HTERT-HM (cell line): ENCODE data around the genes GRIN2B, GUCY2C and STRAP.

DNA sequence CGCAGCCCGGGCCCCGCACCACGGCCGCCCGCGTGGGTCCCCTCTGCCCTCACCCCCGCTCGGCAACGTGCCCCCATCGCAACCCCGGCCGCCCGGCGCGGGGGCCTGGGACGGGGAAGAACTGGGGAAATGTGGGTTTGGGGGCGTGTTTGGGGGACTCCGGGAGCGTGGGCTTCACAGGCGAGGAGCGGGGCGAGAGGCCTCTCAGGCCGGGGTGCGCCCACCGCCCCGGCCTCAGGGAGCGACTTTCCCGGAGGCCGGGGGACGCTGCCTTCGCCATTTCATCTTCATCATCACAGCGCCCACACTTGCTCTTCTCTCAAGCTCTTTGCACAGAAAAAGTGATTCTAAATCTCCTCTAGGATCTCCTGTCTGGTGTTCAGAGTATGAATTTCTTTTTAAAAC is 7.2 kb downstream of the CDKN1B start:
- RRBS: 1% methylated on average over 22 of the region's 33 CpGs

DNA sequence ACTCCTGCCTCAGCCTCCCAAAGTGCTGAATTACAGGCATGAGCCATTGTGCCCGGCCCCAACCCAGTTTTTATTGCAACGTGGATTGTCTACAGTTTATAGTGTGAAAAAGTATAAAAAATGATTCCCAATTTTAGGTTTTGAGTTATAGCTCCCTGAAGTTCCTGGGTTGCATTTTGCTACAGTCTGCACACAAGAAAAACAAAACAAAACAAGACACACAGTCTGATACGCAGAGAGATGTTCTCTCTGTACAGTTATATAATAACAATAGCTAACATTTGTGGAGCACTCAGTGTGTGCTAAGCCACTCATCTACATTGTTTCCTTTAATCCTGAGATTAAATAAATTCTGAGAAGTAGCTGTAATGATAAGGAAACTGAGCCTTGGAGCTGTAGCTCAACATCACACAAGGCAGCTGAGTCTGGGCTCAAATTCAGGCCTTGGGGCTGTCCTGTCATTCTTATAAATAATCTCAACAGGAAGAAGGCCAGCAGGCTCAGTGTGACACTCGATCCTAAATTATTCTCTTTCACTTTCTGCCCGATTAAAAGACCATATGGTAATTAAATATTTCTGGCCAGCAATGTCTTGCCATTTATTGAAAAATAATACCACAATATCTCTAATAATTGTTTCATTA is 24.4 kb downstream of the CDKN1B start:
- RRBS: no CpG with 5 or more reads among the region's 5 CpGs

DNA sequence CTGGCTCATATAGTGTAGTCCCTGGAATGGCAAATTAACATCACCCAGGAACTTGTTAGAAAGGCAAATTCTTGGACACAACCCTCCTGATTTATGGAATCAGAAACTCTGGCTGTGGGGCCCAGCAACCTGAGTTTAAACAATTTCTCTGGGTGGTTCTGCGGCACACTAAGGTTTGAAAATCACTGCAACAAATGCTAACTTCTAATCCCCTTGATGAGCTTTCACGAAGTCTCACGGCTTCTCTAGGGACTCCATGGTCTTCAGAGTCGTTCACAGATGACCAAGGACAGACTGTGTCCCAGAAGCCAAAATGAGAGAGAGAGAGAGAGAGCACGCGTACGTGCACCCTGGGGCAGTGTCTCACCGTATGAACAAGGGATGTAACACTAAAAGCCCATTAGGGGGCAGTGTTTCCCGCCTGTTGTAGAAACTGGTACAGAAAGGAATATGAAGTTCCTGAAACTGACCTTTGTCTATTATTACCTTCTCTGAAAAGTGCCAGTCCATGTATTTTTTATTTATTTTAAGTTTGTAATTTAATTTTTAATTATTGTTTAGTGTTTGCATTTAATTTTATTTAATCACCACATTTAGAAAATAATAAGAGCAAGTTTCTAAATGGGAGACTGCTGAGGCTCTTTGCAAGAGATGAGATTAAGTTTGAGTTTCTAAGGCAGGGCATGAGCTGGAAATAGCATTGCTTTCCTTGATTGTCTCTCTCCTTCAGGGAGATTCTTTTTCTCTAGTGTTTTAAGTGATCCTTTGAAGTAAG is 3.3 kb downstream of the APOLD1 start:
- RRBS: no CpG with 5 or more reads among the region's 9 CpGs

DNA sequence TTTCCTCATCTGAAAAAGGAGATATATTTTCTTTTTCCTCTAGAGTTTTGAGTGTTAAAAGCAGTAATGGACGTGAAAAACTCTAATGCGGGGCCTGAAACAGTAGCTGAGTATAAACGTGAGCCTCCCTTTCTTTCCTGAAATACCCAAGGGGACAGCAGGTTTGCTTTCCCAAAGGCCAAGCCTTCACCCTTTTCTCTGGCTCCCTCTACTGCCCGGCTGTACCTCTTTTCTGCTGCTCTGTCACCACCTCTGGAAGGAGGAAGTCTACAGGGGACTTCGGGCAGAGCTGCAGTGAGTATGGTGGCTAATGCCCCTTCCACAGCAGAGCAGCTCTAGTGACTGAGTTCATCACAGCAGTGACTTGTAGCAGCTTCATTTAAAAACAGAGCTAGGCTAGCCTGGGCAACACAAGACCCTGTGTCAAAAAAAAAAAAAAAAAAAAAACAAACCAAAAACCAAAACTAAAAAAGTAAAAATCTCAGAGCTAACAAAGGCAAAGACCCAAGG is 23.7 kb upstream of the GPRC5D start:
- RRBS: no CpG with 5 or more reads among the region's 5 CpGs

- RRBS: no CpG with 5 or more reads among the region's 3 CpGs
Measured at GRCh38 chr12:13171766-13172249, 24.7 kb upstream of the EMP1 start.

DNA sequence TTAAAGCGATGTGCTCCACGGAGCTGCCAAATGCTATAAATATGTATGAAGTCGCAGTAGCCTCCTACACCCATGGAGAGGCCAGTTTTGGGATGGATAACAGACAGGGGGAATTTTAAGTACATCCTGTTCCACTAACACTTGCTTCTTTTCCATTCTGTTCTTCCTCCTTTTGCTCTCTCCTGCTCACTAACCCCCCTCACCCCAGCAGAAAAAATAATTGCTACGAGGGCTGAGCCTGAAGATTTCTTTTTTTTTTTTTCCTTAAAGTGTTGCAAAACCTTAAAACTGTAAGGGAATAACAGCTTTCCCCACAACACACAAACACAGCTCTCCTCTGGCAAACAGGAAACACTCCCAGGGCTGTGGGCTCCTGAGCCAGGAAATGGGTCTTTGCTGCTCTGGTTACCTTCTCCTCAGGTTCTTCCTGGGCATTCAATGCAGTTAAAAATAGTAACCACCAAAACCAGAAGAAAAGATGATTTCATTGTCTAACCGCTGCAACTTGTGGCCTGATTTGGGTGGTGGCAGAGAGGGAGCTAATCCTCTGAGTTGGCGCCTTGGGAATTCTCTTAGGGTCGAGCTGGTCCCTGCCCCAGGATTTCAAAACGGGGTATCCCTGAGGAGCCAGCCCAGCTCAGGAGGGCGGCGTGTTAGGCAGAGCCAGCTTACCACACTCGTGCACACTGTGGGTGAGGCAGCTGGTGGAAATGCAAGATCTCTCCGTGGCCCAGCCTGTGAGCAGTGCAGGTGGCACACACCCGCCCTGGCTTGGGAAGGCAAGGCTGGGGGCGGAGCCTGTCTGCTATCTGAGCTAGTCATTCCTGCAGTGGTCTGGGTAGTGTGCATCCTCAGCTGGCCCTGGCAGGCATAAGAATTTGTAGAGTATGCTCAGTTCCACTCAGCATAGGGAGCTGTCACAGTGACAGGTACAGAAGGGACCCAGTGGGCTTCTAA is 17.1 kb upstream of the EMP1 start:
- RRBS: no CpG with 5 or more reads among the region's 14 CpGs

- RRBS: no CpG with 5 or more reads among the region's 10 CpGs
Measured at GRCh38 chr12:13199984-13200917, 3.7 kb downstream of the EMP1 start.

DNA sequence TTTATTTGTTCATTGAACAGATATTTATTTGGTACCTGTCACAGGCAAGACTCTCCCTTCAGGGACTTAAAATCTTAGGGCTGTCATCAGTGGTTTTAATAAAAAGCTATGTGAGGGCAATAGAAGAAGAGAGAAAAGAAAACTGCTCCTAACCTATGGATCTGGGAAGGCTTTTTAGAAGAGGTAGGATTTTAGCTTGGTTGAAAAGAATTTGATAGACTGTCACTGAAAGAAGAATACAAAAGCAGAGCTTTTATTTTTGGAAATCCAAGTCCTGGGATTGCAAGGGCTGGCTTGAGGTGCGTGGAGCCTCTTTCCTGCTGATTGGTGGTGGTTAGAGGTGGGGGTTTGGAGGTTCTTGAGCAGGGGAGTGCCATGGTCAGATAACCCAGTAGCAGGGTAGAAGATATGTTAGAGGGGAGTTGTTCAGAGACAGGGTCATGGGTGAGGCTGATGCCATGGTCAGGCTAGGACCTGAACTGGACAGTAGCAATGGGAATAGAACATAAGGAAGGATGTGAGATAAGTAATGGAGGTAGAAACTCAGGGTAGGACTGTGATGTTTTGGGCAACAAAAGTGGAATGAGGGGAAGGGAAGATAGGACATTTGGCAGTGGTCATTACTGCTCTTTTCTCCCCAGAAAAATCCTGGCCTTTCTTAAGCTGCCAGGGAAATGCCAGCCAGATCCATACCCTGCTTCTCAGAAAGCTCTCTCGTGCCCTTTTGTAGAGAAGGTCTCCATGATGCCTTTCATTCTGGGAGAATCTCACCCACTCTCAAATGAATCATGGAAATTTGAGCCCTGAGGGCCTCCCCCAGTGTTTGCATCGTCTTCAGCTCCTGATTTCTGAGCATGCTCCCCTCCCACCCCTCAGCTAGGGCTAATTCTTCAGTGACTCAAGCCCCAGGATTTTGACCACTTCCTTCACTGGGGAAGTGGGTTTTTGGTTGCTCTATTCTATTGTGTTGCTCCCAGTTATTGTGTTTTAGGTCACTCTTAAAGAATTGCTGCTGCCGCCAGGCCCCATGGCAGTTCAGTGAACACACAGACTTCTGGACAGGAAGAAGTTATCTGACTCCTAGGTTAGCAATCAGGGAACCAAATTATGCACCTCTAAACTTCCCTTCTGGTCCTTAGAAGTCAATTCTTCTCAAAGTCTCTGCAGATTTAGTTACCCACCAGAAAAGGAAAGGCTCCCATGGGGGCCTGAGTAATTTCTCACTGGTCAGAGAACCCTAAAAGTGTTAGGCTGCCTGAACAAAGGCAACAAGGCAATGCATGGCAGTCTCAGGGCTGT is 9.5 kb downstream of the EMP1 start:
- RRBS: no CpG with 5 or more reads among the region's 4 CpGs

- RRBS: 12% methylated on average over 23 of the region's 58 CpGs
Measured at GRCh38 chr12:13981108-13982221, at the start of gene GRIN2B. TSS of gene GRIN2B (minus strand) at chr12:13981602.

DNA sequence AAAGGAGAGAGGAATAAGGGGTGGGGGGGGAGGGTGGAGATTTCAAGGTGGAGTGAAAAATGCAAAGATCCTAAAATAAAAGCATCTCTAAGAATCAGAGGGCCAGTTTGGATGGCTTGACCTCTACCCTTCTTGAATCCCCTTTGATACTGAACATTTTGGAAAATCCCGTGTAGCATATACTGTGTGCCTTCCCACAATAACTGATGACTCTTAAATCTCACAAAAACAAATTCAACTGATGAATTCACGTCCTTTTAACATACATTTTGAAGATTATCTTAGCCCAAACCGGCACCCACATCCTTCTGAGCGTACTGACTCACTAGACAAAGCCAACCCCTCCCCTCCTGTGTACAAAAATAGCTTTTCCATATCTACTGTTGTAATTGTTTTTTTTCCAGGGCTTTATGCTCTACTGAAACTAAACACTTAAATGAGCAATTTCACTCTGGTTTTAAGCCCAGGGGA is 109.5 kb upstream of the ATF7IP start:
- RRBS: no CpG with 5 or more reads among the region's 4 CpGs

GRCh38 chr12:14416446-14416977 is 51.0 kb downstream of the ATF7IP start:
- RRBS: no CpG with 5 or more reads among the region's 2 CpGs

DNA sequence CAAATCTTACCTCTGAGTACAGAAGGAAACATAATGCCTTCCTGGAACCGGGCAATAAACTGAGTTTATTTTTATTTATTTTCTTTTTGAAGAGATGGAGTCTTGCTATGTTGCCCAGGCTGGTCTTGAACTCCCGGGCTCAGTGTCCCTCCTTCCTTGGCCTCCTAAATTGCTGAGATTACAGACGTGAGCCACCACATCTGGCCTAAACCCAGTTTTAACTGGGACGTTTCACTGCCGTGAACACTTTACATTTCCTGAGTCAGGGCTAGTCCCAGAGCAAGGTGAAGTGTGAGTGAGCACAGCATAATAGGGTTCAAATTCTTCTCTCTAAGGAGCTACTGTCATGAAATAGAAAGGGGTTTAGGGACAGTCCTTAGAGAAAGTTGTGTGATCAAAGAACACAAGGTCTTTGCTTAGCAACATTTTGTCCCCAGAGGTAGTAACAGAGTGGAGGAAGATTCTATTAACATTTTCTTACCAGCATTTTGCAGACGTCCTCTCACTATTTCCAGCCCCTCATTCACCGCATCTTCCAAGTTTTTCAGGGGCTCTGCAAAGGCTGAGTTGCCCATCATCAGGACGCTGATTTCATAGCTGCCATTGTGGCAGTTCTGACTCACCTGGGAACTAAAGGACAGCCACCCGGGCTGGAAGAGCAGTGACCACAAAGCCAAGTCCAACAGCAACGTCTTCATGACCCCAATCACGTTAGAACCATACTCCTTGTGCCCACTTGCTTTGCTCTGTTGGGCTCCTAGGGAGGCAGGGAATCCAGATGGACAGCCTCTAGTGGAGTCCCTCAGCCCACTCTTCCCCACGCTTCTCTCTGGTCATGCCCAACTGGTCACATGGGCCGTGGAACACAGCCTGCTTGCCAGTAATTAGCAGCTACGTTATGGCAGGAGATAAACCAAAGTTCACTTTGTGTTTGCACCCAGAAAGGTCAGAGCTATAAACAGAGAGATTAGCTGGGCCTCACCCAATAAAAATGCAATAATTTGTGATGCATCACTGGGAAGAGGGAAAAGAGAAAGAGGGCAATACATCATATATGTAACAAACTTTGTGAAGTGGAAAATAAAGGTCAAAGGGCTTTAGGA is at the start of gene GUCY2C:
TSS of gene GUCY2C (minus strand) at position 849 of the 1,103 bp plus-strand sequence.
- RRBS: 26% methylated on average over 1 of the region's 14 CpGs

DNA sequence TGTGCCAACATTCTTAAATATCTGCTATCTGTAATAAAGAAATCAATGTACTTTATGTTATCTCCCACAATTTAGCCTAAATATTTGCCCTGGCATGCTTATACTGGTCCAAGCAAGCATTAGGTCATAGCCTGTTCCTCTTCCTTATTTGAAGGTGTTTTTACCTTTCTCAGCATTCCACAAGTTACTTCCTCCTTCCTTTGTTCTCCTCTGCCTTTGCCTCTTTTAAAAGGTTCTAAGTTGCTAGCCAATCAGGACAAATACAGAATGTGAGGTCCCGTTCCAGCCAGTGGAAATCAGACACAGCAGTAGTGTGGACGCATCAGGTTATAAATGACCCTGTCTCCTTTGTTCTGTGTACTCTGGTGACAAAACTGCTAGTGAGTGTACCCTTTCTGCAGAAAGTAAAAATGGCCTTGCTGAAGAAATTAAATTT is 5.0 kb downstream of the H4C16 start:
- RRBS: no CpG with 5 or more reads among the region's 2 CpGs

GRCh38 chr12:14768450-14769275 is 2.3 kb downstream of the H4C16 start:
- RRBS: no CpG with 5 or more reads among the region's 13 CpGs

GRCh38 chr12:14934740-14935450 is 3.4 kb downstream of the ERP27 start:
- RRBS: no CpG with 5 or more reads among the region's 6 CpGs

GRCh38 chr12:15222007-15222514 is 844 bp upstream of the RERG start:
- RRBS: no CpG with 5 or more reads among the region's 3 CpGs

GRCh38 chr12:15720598-15721418 is 68.4 kb downstream of the EPS8 start:
- RRBS: no CpG with 5 or more reads among the region's 2 CpGs

DNA sequence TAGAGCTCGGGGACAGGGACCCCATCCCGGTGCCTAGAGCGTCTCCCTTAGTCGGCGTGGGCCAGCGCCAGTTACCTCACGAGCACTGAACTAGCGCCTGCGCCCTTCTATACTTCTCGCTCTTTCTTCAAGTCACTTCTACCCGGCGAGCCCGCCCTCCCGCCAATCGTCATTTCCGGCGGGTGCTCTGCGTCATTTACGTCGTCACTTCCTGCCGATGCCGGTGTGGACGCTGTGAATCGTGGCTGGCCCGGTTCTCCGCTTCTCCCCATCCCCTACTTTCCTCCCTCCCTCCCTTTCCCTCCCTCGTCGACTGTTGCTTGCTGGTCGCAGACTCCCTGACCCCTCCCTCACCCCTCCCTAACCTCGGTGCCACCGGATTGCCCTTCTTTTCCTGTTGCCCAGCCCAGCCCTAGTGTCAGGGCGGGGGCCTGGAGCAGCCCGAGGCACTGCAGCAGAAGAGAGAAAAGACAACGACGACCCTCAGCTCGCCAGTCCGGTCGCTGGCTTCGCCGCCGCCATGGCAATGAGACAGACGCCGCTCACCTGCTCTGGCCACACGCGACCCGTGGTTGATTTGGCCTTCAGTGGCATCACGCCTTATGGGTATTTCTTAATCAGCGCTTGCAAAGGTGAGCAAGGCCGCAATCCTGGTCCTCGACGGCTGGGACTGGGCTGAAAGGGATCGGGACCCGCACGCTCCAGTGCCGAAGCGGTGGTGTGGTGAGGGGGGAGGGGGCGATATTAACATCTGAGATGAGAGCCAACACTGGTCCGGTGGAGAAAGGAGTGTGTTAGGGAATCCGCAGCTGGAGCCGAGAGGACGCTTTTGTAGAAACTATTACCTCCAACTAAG is at the start of gene STRAP:
TSS of gene STRAP (plus strand) at position 200 of the 856 bp plus-strand sequence.
- RRBS: 1% methylated on average over 11 of the region's 61 CpGs

GRCh38 chr12:15883044-15883875 is 1.1 kb downstream of the STRAP start:
- RRBS: no CpG with 5 or more reads among the region's 11 CpGs